Right cardiac atrium (tissue), 1 donor: Measurements from ENCODE around the genes RGL3, ELOF1 and ZNF440.

- PRO-cap, result no peak
Observed at GRCh38 chr19:11104653-11105840, 15.8 kb downstream of the LDLR start.

- PRO-cap, result no peak
Observed at GRCh38 chr19:11111232-11111792, 22.0 kb downstream of the LDLR start.

- PRO-cap, result no peak
Observed at GRCh38 chr19:11113032-11114000, 24.1 kb downstream of the LDLR start.

GRCh38 chr19:11222588-11223712 is 16.5 kb upstream of the ANGPTL8 start:
- PRO-cap, result no peak

DNA sequence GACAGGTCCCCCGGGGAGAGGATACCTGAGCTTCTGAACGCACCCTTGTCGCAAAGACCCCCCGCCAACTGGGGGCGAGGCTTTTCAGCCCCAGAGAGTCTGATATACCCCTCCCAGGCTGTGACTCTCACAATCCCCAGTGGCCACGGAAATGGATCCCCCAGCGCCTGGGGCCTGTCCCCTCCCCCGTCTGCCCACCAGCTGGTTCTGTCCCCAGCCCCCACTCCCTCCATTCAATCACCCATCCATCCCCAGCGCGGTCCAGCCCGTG is 868 bp downstream of the DOCK6 start:
- PRO-cap, result no peak

DNA sequence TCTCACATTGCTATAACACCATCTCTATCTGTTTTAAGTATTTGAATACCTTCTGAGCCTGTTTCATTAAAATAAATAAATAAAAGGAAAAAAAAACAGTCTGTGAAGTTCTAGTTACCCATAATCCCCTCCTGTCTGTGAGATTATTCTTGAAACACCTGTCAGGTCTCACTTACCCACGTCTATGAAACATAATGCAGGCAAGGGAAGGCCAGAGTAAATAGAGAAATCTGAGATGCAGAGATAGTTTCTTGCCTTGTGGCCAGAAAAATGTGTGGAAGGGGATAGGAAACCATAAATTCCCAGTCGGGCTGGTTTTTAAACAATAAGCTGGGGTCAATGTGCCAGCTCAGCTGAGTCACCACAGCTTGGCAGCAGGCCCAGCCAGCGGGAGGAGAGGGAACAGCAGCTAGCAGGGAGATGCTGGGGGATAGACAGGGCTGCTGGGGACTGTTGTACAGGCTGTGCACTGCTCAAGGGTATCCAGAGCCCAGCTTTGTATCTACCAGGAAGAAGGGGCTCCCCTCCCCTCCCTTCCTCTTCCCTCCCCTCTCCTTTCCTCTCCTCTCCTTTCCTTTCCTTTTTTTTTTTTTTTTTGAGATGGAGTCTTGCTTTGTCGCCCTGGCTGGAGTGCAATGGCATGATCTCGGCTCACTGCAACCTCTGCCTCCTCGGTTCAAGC is 1.6 kb downstream of the TMEM205 start:
- PRO-cap, result no peak

GRCh38 chr19:11419217-11419684 is at the start of gene RGL3:
TSS of gene RGL3 (minus strand) at chr19:11419314.
- PRO-cap, result bidirectional peak, plus-strand start at chr19:11419450, minus-strand start at chr19:11419314

- PRO-cap, result no peak
Observed at GRCh38 chr19:11423751-11424147, 4.6 kb upstream of the RGL3 start.

- PRO-cap, result no peak
Observed at GRCh38 chr19:11452475-11453033, 17.1 kb downstream of the PRKCSH start.

DNA sequence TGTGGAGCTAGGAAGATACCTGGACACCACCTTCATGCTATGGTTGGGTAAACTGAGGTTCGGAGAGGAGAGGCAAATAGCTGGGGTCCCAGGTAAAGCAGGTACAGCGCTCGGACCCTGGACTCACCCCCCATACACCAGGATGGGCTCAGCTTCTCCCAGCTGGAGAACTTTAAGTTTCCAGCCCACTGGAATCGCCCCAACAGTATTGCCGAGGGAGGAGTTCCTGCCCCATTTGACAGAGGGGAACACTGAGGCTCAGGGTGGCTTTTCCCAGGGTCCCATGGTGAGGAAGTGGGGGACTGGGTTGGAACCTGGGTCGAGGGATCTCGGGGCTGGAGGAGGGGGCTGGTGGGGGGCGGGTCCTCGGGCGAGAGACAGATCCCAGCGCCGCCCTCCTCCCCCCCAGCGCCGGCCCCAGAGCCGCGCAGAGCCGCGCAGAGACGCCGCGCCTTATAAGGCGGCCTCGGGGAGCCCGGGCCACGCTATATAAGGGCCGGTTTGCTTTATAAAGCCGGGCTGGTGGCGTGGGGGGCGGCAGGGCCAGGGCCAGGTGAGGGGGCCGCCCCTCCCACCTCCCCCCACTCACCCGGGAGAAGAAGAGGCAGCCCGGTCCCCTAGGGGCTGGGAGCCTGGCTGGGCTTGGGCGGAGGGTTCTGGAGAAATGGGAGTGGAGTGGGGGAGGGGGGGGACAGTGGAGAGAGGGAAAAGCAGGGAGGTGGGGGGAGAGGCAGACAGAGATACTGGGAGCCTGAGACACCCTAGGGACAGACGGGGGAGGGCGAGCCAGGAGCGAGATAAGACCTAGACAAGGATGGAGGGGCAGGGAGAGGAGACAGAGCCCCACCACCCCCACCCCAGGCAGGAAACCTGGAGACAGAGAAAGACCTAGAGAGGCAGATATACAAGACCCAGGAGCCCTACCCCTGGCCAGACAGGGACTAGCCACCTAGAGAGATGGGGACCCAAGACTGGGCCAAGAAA is 1.1 kb downstream of the CNN1 start:
- PRO-cap, result bidirectional peak, plus-strand start at position 408 of the sequence, minus-strand start at position 429 of the sequence

DNA sequence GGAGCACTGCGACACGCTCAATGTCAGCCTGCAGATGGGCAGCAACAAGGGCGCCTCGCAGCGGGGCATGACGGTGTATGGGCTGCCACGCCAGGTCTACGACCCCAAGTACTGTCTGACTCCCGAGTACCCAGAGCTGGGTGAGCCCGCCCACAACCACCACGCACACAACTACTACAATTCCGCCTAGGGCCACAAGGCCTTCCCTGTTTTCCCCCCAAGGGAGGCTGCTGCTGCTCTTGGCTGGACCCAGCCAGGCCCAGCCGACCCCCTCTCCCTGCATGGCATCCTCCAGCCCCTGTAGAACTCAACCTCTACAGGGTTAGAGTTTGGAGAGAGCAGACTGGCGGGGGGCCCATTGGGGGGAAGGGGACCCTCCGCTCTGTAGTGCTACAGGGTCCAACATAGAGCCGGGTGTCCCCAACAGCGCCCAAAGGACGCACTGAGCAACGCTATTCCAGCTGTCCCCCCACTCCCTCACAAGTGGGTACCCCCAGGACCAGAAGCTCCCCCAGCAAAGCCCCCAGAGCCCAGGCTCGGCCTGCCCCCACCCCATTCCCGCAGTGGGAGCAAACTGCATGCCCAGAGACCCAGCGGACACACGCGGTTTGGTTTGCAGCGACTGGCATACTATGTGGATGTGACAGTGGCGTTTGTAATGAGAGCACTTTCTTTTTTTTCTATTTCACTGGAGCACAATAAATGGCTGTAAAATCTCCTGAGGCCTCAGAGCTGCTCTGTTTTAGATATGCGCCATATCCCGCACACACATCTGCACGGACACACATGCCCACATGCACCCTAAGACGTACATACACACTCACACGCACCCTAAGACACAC is 9.2 kb downstream of the ELOF1 start:
- PRO-cap, result no peak

DNA sequence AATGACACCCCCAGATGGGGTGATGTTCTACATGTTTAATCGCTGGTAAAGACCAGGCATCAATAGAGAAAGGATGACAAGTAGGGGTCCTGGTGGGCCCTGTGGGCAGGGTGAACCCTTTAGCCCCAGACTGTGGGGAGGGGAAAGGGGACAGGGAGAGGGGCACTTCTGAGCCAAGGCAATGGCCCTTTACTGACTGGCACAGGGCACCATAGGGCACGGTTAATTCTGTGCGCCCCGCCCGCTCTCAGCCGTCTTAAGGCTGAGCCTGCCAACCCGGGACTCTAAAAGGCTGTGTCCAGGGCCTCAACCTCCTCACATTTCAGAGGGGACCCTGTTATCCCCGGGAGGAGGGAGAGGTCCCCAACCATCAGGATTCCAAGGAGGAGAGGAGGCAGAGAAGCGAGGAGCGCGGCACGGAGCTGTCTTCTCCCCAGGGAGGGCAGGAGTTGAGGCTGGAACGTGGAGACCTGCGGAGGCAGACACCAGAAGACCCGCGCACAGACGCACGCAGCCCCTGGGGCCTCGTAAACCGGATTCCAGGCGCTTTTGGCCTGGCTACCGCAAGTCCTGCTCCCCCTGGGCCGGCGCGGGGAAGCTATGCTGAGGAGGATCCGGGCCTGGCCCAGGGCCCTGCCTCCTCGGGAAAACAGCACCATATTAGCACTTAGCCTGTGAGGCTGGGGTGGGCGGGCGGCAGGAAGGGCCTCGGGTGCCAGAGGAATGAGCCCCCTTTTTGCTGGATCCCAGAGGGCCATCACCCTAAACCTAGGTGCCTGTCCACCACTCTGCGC is 7.7 kb downstream of the ELOF1 start:
- PRO-cap, result no peak

DNA sequence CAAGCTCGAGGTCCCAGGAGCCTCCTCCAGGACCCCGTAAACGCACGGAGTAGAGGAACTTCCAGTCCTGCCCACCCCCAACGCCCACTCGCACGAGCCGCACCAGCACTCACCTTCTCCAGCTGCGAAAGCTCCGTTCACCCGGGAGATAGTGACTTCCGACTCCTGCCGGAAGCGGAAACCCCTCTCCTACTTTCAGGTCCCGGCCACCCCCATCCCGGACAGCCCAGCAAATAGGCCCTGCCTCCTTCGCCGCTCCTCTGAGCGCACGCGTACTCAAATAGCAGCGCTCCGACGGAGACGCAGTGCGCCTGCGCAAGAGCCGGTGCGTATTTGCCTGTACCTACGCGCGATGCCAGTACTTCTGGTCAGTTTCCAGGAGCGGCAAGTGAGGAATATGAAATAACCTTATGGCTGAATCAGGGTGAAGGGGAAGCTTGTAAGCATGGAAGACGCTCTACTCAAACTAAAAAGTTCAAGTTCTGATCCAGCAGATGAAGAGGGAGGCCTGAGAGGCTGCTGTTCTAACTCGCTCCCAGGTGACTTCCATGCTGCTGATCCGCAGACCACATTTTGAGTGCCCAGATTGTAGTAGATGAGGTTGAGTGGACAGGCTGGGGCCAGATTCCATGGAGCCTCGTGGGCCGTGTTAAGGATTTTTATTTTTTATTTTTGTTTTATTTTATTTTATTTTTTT is at the start of gene ELOF1:
TSS of gene ELOF1 (minus strand) at position 153 of the 697 bp plus-strand sequence.
- PRO-cap, result bidirectional peak, plus-strand start at position 305 of the sequence, minus-strand start at position 167 of the sequence

GRCh38 chr19:11813802-11814764 is at the start of gene ZNF440:
TSS of gene ZNF440 (plus strand) at chr19:11814273.
- PRO-cap, result bidirectional peak, plus-strand start at chr19:11814292, minus-strand start at chr19:11814124

DNA sequence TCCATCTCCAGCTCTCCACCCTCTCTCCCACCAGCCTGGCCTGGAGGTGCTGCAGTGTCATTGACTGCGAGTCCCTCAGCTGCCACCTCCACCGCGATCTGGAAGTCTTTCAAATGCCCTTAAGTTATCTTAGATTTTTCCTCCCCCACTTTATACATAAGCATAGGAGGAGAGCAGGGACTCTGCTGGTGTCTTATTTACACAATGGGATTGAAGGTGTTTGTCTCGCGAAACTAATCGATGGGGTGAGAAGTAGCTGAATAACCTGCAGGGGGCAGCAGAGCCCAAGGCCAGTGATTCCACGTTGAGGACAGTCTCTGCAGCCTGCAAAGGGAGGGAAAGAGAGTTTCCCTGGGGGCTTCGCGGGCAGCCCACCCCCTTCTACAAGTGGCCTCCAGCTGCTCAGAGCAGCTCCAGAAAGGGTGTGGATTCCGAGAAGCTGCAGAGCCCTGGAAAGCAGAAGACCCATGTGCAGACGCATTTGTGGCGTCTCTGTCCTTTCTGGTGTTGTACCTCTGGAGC is 1.3 kb upstream of the ZNF700 start:
- PRO-cap, result no peak

GRCh38 chr19:11924434-11924813 is 483 bp upstream of the ZNF700 start:
- PRO-cap, result no peak

DNA sequence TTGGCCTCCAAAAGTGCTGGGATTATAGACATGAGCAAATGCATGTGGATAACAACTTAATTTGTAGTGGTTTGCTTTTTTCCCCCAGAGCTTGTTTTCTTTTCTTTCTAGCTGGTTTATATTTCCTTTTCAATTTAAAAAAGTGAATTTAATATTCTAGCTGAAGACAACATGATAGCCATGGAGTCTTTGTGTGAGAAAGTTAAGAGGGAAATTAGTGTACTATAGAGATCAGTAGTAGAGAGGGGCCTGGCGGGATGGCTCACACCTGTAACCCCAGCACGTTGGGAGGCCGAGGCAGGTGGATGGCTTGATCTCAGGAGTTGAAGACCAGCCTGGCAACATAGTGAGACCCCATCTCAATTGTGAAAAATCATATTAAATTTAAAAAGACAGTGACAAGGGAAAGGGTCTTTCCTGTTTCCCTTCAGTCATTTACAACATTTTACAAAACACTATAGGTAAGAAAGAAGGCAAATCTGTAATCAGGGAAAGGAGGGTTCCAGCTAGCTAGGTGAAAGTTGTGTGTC is 3.7 kb downstream of the ZNF763 start:
- PRO-cap, result no peak

DNA sequence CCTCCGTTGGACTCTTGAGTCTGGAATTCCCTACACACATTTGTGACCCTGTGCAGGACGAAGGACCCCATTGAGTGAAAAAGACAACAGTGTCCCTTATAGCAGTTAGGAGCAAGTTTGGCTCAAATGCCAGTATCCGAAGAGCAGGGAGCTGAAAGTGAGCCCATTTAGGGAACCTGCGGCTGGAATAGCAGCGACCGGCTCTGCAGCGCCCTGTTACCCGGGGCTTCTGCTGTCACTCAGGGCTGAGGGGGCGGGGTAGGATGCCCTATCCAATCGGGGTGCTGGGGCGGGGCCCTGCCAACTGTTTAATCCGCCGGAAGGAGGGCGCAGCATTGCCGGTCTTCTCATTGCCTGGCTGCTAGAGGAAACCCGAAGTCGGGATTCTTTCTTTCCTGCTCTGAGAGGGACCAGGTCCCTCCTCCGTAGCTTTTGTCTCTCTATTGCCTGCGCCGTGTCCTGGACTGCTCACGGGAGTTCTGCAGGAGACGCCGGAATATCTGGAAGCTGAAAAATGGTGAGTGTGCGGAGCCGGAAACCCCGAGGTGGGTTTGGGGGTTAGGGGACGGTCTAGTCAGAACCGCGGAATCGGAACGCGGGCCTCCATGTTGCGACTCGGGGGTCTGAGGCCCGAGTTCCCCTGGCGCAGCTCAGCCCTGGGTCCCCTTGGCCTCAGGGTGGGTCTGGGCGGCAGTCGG is 22.6 kb downstream of the ZNF763 start:
- PRO-cap, result bidirectional peak, plus-strand start at position 350 of the sequence, minus-strand start at position 231 of the sequence

- PRO-cap, result no peak
Observed at GRCh38 chr19:12163791-12164171, 885 bp downstream of the ZNF136 start.

DNA sequence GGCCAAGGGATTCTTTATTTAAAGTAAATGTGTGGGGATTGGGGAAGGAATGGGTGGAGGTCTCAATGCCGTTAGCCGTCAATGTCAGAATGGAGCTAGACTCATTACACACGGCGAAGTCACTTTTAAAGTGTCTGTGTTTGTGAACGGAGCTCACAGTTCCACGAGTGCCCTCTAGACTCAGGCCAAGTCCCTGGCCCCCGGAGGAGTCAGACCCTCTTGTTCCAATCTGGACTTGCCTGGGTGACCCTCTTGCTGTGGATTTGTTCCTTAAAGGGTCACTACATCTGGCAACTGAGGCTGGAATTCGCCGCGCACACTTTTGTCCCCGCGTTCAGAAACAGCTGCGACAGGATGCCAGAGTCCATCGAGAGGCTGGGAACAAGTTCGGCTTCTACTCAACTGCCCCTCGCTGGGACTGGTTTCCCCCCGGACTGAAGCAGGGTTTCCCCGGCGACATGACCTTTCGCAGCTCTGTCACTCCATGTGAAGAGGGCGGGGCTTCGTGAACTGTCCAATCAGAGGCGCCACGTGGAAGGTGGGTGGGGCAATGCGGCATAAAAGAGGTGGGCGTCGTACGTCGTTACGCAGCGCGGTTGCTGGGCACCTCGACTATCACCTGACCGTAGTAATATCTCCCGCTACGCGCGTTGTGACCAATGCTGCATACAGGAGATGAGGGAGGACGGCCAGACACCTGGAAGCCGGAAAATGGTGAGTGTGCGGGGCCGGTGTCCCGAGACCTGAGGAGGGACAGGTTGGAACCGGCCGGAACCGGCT is 31.7 kb downstream of the ZNF136 start:
- PRO-cap, result bidirectional peak, plus-strand start at position 586 of the sequence, minus-strand start at position 420 of the sequence